Iris pigment epithelial cell (primary cell): ENCODE results near the gene TRMT6.

DNA sequence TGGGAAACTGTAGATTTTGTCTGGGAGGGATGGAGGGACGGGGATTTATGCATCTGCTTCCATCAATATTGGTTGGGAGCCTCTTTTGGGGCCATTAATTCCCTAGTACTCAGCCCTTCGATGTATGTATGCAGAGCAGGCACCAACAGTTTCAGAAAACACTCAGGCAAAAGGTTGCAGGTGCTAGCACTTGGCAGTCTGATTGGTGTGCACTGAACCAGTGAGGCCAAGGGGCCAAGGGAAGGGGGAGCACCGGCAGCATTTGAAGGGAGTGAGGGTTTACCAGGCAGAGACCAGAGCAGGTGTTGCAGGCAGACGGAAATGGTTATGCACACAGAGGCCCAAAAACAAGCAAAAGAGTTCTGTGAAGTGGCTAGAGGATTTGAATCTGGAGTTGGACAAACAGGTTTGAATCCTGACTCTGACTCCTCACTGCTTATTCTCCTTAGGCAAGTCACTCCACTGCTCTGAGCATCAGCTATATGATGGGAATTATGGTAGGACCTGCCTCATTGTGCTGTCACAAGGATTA lies 58.3 kb upstream of the SHLD1 start:
- RRBS = no CpG with 5 or more reads among the region's 4 CpGs

DNA sequence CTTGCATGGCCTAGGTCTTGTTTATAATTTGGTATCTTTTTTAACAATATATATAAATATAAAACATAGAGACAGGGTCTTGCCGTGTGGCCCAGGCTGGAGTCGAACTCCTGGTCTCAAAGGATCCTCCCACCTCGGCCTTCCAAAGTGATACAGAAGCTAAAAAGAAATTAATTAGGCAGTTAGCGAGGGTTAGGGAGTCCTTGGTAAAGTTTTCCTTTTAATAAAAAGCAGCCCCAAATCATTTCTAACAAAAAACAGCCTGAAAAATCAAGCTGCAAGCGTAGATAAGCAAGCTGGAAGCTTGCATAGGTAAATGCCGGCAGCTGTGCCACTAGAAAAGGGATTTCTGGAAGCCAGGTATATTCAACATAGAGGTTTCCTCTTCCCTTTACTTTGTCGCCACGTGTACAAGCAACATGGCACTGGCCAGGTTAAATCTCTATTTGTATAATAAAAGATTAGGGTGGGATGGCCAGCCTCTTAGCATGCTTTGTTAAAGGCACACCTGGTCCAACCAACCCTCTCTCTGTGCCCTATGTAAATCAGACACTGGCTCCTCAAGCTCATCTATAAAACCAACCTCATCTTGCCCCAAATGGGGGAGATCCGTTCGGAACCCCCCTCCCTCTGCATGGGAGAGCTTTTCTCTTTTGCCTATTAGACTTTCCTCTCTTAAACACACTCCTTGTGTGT lies 3.2 kb downstream of the SHLD1 start:
- RRBS = no CpG with 5 or more reads among the region's 10 CpGs

- RRBS = no CpG with 5 or more reads among the region's 9 CpGs
These were observed 16.0 kb downstream of the SHLD1 start for GRCh38 chr20:5765906-5766814.

- RRBS = no CpG with 5 or more reads among the region's 5 CpGs
These were observed 22.6 kb downstream of the SHLD1 start for GRCh38 chr20:5772723-5773372.

- RRBS = no CpG with 5 or more reads among the region's 2 CpGs
These were observed 48.7 kb upstream of the CHGB start for GRCh38 chr20:5862760-5862953.

DNA sequence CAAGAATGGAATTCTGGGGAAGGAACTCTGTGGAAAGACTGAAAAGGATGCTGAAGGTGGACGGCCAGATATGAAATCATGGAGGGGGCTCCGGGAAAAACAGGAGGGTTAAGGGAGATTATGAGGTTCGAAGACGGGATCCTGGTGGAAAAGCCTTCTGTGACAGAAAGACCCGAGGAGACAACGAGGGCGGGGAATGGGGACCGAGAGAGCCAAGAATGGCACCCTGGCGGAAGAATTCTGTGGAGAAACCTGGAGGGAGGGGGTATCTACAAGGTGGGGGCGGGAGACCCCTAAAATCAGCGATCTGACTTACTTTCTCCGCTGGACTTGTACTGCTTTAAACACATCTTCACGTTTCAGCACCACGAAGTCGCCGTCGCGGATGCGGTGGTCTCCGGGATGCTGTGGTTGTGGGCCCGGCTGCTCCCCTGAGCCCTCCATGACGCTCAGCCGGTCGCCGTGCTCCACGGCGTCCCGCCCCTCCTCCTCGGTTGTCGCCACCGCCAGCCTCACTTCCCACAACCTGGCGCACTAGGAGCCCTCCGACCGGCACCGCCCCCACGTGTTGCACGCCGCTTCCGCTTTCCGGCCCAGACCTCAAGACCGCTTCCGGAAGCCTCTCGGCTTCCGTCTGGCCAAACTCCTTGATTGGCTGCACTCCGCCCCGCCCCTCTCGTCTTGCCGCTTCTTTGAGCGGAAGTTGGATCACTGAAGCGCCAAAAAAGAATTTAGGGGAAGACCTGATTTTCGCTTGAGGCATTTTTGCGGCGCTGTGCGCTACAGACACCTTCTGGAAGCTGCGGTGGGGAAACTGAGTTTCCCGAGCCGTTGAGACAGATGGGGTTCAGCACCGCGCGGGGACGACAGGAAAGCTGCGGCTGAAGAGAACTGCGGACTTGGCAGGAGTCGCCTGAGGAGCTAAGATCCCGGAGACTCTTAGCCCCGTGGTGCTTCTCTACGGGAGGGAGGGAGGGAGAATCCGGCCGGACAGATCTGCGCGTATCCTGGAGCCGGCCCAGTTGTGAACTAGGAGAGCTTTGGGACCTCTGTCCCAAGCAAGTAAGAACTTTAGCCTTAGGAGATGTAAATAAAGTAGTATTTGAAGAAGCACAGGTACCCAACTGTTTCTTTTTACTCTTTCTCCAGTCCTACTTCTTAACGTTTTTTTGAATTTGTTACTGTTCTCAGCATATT lies at the start of gene TRMT6:
Gene TRMT6, minus strand, starts transcription at position 572 of the 1,197 bp plus-strand sequence.
- RRBS = under 1% methylated on average over 16 of the region's 73 CpGs

- RRBS = no CpG with 5 or more reads among the region's 4 CpGs
These were observed 28.9 kb downstream of the FERMT1 start for GRCh38 chr20:6093900-6094438.

- RRBS = no CpG with 5 or more reads among the region's 3 CpGs
These were observed 169.8 kb upstream of the FERMT1 start for GRCh38 chr20:6292637-6292975.

DNA sequence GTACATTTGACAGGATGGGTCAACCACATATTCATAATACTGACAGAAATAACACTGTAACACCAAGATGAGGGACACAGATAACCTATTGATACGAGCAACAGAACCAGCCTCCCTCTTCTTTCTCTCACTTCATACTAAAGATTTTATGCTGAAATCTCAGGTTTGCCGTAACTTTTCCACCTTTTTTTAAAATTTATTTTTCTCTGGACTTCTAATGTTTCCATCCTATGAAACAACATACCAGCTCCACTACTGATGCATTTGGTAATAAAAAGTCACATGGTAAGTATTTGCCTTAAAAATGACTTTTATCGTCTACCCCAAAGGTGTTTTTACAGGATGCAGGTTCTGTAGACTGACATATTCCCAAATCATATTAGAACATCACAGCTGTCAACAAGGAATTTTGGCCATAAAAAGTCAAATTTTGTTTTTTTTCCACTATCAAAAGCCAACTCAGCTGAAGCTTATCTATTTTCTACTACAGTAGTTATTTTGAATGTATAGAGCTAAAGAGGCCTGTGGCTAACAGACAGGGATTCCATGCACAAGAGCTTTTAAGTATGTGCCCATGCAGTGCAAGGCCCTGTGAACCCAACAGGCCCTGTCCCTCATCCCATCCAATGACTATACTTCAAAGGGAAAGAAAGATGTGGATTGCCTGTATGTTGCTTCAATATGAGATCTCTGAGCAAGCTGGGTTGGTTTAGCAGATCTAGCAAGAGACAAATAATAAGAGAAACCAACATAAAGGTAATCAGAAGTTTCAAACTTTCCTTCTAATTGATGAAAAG lies 38.1 kb upstream of the HAO1 start:
- RRBS = no CpG with 5 or more reads among the region's 3 CpGs

GRCh38 chr20:7995931-7996221 lies 23.7 kb downstream of the TMX4 start:
- RRBS = no CpG with 5 or more reads among the region's 1 CpG

DNA sequence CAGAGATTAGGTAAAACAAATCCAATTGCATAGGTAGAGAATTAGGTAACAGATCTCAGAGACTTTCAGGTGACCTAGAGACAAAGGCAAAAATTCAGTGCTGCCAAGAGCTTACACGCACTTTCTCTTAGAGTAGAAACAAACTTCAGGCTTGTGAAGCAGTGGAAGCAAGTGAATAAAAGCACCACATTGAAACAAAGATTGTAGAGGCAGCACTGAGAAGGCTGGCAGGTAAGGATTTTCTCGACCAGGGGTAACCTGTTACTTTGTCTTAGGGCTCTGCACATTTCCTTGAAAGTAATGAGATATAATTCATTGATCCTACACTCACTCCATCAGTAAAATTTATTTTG lies 35.8 kb upstream of the PLCB1 start:
- RRBS = no CpG with 5 or more reads among the region's 2 CpGs

DNA sequence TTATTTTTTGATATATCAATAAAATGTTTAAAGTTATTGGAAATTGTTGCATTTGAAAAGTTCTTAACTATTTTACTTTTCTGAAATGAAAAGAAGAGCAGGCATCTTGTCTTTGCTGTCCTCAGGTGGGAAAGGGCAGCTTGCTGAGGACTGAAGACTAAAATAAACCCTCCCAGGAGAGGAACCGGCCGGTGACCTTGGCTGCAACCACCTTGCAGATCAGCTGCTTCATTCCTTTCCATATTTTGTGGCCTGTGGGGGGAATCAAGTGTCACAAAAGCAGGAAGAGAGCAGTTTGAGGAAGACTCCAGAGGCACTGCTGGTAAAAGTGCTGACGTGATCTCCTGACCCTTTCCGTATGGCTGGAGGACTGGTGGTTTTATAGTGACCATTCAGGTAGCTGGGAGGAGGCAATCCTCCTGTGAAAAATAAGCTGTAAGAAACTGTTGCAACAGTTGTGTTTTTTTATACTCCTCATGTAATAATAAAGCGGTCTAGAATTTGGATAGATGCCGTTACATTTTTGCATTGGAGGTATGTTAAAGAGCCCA lies 157.0 kb downstream of the PLCB4 start:
- RRBS = no CpG with 5 or more reads among the region's 6 CpGs

DNA sequence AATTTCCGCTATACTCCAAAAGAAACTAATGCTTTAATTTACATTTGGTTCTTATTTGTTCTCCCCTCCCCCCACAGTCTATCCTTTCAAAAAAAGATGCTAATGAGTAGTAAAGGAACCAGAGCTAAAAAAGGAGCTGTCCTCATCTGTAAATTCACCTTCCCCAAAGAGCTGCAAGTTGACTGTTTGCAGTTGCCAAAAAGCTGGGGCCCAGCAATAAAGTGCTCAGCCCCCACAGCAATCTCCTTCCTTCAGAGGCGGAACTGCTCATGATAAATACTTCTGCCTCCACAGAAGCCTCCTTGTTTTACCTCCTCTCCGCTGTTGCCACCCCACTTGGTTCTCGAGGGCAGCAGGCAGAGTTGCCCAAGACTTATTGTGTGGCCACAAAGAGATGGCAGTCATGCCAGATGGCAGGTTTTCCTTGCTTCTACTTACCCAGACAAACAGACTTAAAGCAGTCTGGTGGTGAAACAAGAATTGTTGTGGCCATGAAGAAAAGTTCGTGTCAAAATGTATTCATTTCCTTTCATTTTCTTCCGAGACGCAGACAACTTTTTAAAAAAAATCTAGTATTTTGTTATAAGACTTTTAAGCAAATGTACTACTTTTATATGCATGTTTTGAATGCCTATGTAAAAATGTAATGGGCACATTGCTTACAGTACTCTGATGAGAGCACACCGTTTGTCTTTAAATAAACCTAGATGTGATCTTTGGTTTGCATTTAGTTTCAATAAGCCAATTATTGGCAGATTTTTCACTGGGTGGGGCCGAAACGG lies 66.4 kb downstream of the SLX4IP start:
- RRBS = no CpG with 5 or more reads among the region's 10 CpGs

DNA sequence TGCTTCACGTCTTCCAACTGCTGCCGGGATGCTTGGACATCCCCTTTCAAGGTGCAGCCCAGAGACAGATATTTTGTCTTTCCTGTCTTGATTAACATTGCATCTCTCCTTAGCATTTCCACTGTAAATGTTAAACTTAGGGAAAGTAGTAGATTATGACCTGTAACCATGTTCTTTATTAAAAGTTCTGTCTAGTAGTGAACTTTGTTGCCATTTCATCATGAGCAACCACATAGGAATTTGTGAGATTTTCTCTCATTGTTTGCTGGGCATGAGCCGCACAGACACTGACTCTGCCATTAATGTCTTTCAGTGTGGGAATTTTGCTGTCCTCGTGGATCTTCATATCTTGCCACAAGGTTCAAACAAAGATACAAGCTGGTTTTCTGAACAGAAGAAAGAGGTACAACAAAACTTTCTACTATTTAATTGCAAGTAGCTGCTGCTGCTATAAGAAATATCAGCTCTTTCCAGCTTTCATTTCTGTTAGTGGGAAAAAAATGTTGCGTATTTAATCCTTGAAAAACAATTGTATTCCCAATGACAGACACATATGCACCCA lies 117.8 kb downstream of the JAG1 start:
- RRBS = no CpG with 5 or more reads among the region's 5 CpGs

DNA sequence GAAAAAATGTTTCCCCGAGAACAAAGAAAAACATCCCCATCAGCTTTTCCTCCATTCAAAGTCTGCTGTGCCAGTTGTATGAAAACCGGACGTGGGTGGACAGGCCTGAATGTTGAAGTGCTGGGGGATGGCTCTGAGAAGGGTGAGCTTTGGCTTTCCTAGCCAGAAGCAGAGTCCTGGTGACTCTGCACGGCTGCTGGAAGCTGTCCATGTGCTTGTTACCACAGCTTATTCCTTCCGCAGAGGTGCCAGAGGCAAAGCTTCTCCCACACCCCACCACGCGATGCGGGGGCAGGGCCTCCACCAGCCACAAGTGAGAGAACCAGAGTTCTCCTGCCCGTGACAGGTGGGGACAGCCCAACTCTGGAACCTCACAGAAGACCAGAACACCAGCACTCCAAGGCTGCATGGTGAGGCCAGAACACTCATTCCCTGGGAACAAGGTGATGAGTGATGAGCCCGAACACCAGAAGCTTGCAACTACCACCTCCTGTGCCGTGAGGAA lies 36.8 kb downstream of the JAG1 start:
- RRBS = no CpG with 5 or more reads among the region's 11 CpGs

GRCh38 chr20:10653330-10654193 lies 20.2 kb downstream of the JAG1 start:
- RRBS = no CpG with 5 or more reads among the region's 16 CpGs

- RRBS = no CpG with 5 or more reads among the region's 2 CpGs
These were observed 14.2 kb downstream of the JAG1 start for GRCh38 chr20:10659461-10660054.

DNA sequence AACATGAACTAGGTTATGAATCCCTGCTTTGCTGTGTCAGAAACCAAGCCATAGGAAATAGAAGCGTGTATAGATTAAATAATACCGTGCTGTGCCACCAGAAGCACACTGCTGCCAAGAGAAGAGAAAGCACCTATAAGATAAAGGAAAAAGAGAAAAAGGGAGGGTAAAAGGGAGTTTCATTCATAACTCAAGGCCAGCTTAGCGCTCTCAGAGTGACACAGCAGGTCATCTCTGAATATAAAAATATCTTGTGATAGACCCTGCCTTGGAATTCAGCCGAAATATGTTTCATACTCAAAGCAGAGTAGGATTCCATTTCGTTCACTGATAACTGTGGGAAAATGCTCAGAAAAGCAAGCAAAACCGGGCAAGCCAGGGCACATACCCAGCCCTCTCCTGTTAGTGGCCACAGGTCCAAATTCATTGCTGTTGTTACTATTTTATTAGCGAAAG lies 8.7 kb downstream of the JAG1 start:
- RRBS = no CpG with 5 or more reads among the region's 7 CpGs

- RRBS = no CpG with 5 or more reads among the region's 12 CpGs
These were observed 192 bp upstream of the JAG1 start for GRCh38 chr20:10674084-10674298.

DNA sequence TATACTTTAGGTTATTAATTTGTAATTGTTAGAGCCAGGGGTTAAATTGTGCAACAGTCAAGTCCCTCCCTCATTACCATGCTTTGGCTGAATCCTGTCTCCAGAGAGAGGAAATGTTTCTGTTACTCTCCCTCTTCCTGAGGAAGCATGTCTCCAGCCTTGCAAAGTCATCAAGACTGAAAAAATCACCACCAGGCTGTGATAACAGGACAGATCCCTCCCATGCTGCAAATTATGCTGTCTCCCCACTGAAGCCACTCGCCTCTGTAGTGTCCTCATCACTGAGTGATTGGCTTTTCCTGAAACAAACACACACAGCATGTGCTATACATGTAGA lies 289.9 kb upstream of the JAG1 start:
- RRBS = no CpG with 5 or more reads among the region's 1 CpG